REH cell (cell line): Measurements from ENCODE around the genes ZNF804B and CDK14.

GRCh38 chr7:84940049-84940338, 246.9 kb downstream of the SEMA3D start:
- PRO-cap = no peak

DNA sequence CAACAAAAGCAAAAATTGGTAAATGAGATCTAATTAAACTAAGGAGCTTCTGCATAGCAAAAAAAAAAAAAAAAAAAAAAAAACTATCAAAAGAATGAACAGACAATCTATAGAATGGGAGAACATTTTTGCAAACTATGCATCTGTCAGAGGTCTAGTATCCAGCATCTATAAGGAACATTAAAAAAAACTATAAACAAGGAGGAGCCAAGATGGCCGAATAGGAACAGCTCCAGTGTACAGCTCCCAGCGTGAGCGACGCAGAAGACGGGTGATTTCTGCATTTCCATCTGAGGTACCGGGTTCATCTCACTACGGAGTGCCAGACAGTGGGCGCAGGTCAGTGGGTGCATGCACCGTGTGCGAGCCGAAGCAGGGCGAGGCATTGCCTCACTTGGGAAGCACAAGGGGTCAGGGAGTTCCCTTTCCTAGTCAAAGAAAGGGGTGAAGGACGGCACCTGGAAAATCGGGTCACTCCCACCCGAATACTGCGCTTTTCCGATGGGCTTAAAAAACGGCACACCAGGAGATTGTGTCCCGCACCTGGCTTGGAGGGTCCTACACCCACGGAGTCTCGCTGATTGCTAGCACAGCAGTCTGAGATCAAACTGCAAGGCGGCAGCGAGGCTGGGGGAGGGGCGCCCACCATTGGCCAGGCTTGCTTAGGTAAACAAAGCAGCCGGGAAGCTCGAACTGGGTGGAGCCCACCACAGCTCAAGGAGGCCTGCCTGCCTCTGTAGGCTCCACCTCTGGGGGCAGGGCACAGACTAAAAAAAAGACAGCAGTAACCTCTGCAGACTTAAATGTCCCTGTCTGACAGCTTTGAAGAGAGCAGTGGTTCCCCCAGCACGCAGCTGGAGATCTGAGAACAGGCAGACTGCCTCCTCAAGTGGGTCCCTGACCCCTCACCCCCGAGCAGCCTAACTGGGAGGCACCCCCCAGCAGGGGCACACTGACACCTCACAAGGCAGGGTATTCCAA, 303.4 kb upstream of the GRM3 start:
- PRO-cap = no peak

DNA sequence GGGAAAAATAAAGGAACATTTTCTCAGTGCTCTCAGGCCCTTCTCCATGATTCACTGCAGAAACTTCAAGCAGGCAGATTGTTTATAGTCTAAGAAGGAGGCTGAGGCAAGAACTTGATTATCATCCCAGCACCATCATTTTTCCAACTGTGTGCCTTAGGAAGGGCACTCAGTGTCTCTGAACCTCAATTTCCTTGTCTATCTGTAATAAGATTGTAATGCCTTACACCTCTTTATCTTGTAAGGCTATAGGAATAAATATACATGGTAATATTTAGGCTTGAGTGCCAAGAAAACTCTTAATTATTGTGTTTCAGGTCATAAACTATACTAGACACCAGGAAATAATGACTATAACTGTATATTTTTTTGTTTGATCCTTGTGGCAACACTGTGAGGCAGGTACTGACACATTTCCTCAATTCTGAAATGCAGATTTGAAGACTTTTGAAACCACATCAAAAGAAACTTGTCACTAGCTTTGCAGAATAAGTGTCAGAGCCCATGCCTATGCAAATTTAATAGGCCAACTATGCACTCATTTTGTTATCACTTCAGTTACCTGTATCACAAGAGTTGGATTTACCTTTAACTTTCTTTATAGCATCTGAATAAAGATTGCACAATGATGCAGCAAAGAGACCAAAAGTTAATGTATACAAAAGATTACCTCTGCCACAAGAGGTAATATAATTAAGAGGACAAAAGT, 80.8 kb downstream of the ELAPOR2 start:
- PRO-cap = no peak

DNA sequence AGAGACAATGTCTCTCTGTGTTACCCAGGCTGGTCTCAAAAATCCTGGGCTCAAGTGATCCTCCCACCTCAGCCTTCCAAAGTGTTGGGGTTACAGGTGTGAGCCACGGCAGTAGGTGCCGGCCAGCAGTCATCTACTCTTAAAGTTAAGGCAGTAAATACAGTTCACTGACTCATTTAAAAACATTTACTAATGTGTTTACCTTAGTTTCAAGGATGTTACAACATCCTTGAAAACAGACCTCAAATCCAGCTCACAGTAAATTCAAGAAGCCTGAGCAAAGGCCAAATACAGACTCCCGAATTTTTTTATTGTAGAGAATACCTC, 29.6 kb upstream of the ABCB4 start:
- PRO-cap = no peak

DNA sequence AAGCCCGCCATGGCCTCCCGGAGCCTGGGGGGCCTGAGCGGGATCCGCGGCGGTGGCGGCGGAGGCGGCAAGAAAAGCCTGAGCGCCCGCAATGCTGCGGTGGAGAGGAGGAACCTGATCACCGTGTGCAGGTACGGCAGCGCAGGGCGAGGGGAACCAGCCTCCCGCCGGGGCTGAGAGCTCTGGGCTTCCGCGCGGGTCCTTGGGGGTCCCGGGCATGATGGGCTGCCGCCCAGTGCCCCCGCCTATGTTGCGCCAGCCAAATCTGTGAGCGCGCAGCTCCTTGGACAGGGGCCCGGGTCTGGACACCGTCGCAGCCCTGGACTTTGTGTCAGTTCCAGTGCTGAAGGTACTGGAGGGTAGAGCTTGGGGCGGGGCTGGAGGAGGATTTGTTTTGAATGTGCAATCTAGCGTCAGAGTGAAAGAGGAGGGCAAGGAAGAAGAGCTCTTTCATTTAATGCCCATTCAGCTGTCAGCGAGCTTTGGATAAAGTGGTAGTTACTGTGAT, 671 bp downstream of the RUNDC3B start:
- PRO-cap = no peak

GRCh38 chr7:88218498-88219217, 1.2 kb downstream of the SRI start:
- PRO-cap = bidirectional peak, plus-strand start at chr7:88219024, minus-strand start at chr7:88218974

- PRO-cap = no peak
Measured at GRCh38 chr7:88219218-88219950, 454 bp downstream of the SRI start.

DNA sequence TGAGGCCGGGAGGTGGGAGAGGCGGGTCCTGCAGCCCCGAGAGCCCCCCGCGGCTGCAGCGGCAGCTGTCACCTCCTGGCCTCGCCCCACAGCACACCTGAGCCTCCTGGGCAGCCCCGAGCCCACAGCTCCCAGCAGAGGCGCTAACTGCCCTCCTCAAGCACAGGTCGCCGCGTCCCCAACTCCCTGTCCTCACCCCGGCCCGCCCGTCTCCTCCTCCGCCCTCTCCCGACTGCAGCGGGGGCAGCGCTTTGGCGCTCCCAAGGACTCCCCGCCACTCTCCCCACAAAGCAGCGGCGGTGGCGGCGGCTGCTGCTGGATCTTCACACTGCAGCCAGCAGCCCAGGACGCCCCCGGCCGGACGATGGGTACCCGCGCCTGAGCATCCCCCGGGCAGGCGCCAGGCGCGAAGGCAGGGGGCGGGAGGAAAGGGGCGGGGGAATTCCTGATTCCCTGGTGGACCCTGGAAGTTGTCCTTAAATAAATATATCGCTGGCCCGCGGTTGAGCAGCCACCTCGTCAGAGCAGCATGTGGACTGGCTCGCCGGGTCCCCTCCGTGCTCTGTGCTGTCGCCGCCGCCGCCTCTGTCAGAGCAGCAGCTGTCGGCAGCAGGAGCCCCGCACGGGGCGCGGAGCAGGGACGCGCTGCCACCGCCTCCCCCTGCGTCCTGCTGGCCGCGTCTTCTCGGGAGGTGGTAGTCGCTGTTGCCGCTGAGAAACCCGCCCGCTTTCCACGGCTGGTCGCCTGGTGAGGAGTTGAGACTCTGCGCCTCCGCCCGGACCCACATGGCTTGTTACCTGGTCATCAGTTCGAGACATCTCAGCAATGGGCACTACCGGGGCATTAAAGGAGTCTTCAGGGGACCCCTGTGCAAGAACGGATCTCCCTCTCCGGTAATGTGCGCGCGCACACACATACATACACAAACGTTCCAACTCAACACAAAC, at the start of gene ZNF804B:
Gene ZNF804B (plus strand): TSS at position 510 of the 948 bp plus-strand sequence.
- PRO-cap = no peak

- PRO-cap = no peak
Measured at GRCh38 chr7:90210404-90210833, 1.1 kb upstream of the STEAP2 start.

- PRO-cap = no peak
Measured at GRCh38 chr7:90281947-90282444, 37.0 kb downstream of the CFAP69 start.

DNA sequence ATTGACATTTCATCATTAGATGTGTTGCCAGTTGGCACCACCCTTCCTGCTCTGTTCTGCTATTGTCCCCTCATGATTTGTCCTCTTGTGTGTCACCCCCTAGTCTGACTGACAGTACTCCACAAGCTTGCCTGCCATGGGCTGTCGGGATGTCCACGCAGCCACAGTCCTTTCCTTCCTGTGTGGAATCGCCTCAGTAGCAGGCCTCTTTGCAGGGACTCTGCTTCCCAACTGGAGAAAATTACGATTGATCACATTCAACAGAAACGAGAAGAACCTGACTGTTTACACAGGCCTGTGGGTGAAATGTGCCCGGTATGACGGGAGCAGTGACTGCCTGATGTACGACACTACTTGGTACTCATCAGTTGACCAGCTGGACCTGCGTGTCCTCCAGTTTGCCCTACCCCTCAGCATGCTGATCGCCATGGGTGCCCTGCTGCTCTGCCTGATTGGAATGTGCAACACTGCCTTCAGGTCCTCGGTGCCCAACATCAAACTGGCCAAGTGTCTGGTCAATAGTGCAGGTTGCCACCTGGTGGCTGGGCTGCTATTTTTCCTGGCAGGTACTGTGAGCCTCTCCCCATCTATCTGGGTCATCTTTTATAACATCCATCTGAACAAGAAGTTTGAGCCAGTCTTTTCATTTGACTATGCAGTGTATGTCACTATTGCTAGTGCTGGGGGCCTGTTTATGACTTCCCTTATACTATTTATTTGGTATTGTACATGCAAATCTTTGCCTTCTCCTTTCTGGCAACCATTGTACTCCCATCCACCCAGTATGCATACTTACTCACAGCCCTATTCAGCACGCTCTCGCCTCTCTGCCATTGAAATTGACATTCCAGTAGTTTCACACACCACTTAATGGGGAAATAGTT, 9.5 kb downstream of the CLDN12 start:
- PRO-cap = no peak

GRCh38 chr7:90595519-90596734, at the start of gene CDK14:
TSS of gene CDK14 (plus strand) at chr7:90596321.
- PRO-cap = bidirectional peak, plus-strand start at chr7:90596006, minus-strand start at chr7:90595915; bidirectional peak, plus-strand start at chr7:90596321, minus-strand start at chr7:90596242; bidirectional peak, plus-strand start at chr7:90596640, minus-strand start at chr7:90596575

GRCh38 chr7:90661463-90661994, 65.4 kb downstream of the CDK14 start:
- PRO-cap = no peak

- PRO-cap = no peak
Measured at GRCh38 chr7:91263390-91263659, 908 bp upstream of the FZD1 start.

- PRO-cap = no peak
Measured at GRCh38 chr7:91939439-91939867, 1.2 kb upstream of the AKAP9 start.

DNA sequence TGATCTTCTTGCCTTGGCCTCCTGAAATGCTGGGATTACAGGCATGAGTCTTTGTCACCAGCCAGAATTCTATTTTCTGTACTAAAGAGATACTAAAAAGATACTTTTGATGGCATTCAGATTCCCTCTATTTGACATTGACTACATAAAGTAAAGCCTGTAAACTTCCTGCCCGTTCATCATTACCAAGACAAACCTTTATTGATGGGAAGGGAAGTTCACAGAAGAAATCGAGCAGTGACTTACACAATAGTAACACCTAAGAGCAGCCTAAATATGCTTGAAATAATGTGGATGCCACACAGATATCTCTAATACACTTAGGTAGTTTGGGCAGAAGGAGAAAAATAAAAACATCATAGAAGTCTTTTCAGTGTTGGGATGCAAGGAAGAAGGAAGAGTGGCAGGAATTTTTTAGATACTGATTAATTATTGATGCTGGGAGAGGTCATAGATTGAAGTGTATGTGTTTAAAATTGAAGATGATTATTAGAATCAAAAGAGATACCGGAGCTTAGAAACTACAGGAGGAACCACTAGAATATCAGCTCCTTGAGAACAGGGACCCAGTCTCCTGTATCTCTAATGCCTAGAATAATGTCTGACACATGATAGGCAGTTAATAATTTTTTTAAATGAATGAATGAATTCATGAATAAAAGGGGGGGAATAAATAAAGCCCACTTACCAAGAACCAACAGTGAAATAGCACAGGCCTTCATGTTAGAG, 65.9 kb downstream of the AKAP9 start:
- PRO-cap = no peak

DNA sequence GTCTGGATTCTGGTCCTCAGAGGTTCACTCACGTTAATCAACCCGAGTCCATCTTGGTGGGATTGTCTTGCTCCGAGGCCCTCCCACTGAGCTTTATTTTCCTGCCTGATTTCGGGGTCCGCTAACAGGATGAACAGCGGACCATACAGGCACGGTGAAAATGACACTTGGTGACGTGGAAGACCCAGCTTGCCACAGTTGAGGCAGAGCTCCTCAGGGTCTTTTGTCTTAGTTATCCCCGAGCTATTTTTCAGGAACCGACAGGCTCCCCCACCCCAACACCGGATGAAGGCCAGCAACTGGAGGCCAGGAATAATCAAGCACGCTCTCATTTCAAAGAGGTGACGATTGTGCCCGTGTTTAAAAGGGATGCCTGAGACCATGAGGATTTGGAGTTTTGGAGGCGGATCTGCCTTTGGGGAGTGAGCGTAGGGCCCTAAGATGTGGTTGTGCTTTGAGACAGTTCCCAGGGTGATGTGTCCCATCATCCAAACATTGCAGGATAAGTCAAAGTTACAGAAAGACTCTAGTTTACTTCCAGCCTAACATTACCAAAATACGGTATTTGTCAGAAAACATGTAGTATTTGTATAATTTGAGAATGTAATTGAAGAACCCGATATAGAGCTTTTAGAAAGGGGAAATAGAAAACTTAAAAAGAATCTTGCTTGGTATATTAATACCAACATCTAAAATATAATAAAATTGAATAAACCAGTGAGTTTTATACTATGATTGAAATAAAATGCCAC, 682 bp upstream of the LRRD1 start:
- PRO-cap = no peak

- PRO-cap = no peak
Measured at GRCh38 chr7:92195082-92195780, 16.3 kb upstream of the LRRD1 start.

- PRO-cap = no peak
Measured at GRCh38 chr7:92238263-92238761, 7.4 kb downstream of the KRIT1 start.

- PRO-cap = no peak
Measured at GRCh38 chr7:92460829-92461314, 13.6 kb downstream of the GATAD1 start.